ENCODE results near the genes ATP5PB and PPM1J.

DNA sequence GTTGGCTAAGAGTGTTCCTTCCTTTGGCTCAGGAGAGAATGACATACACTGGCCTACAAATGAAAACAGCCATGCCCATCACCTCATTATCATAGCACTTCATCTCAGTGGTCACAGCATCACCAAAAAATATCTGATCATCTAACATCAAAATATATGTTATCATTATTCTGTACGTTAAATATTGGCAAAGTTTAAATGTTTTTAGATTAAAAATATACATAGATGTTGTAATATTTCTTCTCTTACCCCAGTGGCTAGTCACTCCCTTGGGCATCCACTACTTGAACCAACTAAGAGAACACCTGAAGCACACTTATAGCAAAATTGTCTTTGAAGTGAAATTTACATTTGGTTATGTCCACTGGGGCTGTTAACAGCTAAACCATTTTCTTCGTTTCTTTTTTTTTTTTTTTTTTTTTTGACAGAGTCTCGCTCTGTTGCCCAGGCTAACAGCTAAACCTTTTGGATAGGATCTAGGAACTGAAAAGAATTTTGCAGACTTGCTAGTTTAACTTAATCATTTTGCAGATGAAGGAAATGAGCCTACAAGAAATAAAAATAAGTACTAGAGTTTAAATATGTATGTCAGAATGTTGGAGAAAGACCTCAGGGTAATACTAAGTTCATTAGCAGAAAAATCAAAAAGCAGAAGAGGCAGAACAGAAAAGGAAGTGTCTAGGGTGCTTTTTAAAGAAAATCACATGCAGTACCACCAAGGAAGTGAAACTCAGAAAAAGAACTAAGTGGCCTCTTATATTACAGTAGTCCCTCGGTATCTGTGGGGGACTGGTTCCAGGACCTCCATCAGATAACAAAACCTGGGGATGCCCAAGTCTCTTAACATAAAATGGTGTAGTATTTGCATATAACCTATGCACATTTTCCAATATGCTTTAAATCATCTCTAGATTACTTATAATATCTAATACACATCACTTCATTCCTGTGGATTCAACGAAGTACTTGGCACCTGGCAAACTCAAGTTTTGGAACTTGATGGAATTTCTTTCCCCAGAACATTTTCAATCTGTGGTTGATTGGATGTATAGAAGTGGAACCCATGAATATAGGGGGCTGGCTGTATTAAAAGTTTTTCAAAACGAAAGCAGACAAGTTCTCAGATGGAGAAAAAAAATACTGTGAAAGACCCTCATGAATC, 11.8 kb downstream of the DRAM2 start:
- PRO-cap, result no peak

GRCh38 chr1:111147365-111148305, 7.6 kb downstream of the CEPT1 start:
- PRO-cap, result no peak

DNA sequence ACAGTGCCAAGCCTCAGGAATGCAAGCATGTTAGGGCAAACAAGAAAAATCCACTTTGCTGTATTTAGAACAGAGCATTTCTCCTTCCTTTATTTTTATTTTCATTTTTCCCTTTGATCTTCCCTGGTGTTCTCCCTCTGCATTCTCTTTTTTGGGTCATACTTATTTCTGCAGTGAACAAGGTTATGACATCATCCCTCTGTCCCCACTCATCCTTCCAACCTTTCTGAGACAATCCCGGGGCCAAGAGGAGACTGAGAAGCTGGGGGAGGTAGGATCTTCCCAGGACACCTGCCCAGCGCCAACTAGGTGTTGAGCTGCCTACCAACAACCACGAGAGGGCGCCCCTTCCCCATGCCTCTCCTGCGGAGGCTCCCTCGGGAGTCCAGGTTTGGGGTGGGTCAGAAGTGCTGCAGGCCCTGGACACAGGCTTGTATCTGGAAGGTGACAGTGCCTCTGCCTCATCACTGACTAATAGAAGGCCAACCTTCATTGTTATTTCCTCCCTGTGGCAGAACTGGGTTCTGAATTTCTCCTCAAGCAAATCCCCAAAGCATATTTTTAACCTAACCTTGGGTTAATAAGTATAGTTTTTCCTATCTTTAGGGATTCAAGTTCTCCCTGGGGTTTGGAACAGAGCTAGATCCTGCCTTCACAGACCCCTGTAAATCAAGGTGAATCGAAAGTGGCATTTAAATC, 4.7 kb upstream of the CHI3L2 start:
- PRO-cap, result no peak

- PRO-cap, result bidirectional peak, plus-strand start at chr1:111449449, minus-strand start at chr1:111449192
Measured at GRCh38 chr1:111449378-111449624, at the start of gene ATP5PB. TSS of gene ATP5PB (plus strand) at chr1:111449464.

DNA sequence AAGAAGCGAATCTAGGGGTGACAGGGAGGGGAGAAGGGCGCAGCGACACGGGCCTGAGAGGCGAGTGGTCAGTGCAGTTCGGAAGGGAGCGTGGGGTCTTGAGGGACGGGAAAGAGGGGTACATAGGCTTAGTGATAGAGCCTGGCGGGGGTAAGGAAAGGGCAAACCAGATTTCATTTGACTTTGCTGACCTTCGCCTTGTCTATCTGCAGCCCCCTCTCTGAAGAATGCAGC, 278 bp downstream of the ATP5PB start:
- PRO-cap, result no peak

GRCh38 chr1:111485671-111486125, 11.9 kb downstream of the C1orf162 start:
- PRO-cap, result no peak

- PRO-cap, result no peak
Measured at GRCh38 chr1:111504862-111505287, 1.4 kb upstream of the ADORA3 start.

DNA sequence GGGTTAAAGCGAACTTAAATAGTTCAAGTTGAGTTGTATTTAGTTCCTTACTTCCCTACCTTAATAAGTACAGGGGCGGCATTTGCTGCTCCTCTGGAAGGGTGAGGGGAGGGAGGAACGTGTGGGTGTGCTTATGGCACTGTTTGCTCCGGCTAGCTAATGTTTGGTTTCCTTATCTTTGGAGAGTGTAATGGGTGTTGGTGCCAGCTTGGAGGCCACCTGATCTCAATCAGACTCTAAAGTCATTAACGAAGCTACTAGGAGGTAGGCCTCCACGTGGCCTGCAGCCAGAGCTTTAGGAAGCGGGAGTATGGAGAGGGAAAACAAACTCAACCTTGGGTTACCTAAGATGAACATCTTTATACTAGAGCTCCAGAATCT, 43.1 kb upstream of the RAP1A start:
- PRO-cap, result no peak

DNA sequence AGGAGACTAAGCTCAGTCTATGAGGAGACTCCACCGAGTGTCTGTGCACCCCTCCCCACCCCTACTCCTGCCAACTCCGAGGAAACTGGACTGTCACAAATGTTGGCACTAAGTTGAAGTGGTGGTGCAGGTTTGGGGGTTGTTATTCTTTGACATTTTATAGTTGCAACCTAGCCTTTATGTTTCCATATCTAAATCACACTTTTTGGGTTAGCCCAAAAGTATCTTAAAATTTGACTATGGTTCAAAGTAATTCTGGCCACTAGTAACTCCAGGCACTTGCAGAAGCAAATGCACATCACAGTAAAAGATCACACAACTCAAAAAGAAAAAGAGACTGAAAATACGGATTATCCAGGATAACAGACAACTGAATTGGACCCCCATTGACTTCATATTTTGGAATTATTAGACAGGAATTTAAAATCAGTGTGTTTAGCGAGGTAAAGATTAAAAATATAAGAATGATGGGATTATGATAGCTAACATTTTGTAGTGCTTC, 48.4 kb downstream of the RAP1A start:
- PRO-cap, result no peak

DNA sequence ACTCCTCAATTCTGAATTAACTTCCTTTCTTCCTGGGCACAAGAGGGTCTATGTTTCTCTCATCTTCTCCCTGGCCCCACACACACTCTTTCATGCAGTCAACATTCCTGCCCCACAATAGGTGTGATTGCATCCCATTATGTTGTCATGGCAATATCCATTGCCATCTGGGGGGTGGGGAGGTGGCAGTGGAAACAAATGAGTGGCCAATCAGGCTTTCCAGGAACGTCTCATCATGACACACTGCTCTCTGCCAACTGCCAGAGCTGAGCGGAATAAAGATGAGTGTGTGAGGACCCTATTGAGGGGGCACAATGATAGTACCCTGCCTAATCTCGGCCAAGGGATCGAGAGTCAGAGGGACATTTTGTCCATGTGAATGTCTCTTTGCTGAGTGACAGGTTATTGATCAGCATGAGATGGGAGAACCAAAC, 80.4 kb downstream of the KCND3 start:
- PRO-cap, result no peak

DNA sequence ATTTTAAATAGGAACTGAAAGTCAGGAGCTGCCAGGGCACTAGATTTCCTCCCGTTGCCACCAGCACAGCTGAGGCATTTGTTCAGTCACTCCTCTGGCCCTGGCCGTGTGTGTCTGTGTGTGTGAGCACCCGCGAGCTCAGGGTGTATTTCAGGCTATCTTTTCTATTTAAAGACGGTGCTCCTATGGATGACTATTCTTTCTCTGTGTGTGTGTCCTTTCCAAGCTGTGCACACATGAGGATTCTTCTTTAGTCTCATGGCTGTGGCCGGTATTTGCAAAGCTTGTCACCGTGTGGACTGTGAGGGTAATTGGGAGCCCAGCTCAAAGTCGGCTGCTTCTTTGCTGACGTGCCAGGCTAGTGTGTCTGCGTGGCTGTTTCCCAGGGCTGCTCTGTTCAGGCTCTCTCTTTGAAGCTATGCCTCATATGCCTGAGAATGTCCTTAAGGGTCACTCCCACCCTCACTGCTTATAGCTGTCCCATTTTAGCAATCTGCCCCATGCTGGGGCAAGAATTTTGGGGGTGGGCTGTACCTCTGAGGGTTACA, 3.1 kb upstream of the KCND3 start:
- PRO-cap, result no peak

- PRO-cap, result no peak
Measured at GRCh38 chr1:112429751-112430178, 33.8 kb downstream of the CTTNBP2NL start.

GRCh38 chr1:112697893-112698291, 9.0 kb downstream of the RHOC start:
- PRO-cap, result no peak

- PRO-cap, result no peak
Measured at GRCh38 chr1:112714906-112716007, at the start of gene PPM1J. TSS of gene PPM1J (minus strand) at chr1:112715332.

GRCh38 chr1:112818772-112819644, 100.3 kb downstream of the TAFA3 start:
- PRO-cap, result no peak

GRCh38 chr1:112849362-112849588, 106.7 kb downstream of the SLC16A1 start:
- PRO-cap, result no peak

- PRO-cap, result no peak
Measured at GRCh38 chr1:112853802-112854460, 102.1 kb downstream of the SLC16A1 start.

- PRO-cap, result no peak
Measured at GRCh38 chr1:112854603-112855037, 101.4 kb downstream of the SLC16A1 start.

DNA sequence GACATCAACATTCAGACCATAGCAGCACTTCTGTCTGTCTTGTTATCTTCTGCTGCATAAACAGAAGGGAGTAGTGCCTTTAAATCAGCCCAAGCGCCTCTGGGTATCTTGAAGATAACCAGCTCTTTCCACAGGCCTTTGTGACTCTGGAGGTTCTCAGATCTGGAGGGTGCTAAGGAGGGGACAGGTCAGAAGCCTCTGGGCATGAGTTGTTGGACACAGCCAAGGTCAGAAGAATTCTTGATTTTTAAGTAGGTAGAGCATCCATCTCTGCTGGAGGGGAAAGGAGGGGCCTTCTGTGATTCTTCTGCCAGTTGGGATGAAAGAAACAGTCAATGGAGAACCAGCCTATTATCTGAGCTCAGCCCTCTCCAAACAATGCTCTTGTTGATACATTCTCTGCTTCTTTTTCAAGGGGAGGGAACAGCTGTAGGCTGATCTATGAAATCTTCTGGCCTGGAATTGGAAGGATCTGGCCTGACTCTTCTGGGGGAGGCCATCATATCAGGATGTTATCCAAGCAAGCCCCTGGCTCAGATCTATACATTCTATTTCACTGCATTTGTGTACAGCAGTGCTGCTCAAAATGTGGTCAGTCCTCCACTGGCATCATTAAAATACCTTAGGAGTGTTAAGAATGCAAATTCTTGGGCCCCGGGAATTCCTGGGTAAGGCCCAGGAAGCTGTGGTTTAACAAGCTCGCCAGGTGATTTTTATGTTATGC, 31.2 kb upstream of the LRIG2 start:
- PRO-cap, result no peak

- PRO-cap, result no peak
Measured at GRCh38 chr1:113438194-113438753, 48.0 kb downstream of the MAGI3 start.